Parietal lobe (tissue), 2 donors: Measurements from ENCODE around the gene CFAP90.

- RAMPAGE, long total RNA: no peak
Observed at GRCh38 chr5:5025579-5026103, 114.5 kb upstream of the ADAMTS16 start.

GRCh38 chr5:5271805-5272230, 131.7 kb downstream of the ADAMTS16 start:
- RAMPAGE, long total RNA: no peak

DNA sequence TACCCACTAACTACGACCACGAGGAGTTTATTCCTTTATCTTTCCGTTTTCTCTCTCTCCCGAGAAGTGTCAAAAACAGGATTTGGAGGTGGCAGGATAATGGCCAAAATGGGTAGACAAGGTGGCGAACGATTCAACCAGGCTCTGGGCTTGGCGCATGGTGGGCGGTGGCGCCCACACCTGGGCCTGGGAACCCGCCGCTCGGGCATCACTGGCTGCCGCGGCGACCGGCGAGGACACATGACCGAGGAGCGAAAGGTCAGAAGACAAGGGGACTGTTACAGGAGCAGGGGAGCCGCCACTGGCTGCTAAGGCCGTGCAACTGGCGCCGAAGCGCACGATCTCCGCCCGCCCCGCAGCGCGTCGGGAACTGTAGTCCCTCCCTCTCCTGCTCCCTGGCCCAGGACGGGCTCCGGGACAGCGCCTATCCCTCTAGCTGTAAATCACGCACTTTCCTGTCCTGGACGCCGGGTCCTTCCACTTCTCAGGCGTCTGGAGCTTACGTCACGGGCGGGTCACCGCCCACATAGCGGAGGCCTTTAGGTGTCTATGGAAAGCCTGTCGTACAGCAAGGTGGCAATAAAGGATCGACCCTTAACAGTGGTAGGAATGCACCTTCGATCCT, 477 bp upstream of the ICE1 start:
- RAMPAGE, long total RNA: no peak

DNA sequence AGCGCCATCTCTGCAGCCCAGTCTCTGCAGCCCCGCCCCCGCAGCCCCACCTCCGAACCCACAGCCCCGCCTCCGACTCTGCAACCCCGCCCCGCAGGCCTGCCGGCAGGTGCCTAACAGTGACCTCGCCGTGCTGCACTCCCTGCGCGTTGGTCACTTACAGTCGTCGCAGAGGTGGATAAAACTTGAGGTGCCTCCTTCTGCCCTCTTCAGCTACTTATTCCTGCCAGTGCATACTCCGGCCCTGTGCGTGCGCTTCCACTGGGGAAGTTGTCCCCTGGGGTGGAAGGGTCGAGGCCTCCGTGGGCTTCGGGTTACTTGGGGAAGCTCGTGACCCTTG, 72.3 kb downstream of the ICE1 start:
- RAMPAGE, long total RNA: no peak

DNA sequence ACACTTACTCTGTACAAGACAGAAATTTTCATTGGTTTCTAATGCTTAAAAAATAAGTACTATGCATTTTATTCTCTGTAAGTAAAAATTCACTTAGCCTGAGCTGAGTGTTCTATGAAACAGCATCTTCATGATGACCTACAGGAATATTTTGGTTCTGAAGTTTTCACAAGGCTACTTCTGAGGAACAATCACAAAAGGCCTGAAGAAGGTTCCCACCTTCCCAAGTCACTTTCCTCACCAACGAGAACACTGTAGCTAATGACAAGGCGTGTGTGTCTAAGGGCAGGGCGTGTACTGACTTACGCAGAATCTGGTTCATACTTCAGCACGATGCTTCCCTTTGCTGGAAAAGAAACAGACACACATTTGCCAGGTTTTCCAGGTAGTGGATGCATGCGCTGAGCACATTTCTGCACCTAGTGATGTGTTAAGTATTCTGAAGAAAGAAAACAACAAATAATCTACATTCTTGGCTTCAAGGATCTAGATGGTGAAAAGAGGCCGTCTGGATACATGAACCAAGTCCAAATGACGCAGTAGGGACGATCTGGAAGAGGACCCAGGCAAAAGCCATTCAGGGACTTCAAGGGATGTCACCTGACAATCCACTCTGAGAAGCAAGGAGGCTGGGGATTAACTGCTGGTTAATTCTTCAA, 30.6 kb downstream of the NSUN2 start:
- RAMPAGE, long total RNA: no peak

DNA sequence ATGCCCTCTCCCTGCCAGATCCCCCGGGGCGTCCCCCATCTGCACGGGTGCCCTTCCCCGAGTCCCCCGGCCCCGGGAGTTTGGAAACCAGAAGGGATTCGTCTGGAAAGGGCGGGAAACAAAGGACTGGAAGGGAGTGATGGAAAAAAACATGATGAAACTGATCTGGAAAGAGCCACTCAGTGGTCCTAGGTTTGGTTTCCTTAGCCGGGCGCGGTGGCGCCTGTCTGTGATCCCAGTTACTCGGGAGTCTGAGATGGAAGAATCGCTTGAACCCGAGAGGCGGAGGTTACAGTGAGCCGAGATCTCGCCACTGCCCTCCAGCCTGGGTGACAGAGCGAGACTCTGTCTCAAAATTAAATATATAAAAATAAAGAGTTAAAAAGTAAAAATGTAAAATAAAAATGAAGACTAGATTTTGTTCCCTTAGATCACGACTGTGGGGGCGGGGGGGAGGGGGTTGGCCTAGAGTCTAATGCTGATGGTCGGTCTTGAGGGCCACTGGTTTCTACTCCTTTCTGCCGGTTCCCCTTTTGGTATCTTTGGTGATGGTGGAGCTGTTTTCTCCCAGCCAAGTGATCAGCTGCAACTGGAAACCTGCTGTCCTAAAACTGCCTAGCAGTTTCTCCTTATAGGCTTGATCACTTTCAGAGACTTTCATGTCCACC, 869 bp downstream of the SRD5A1 start:
- RAMPAGE, long total RNA: no peak

DNA sequence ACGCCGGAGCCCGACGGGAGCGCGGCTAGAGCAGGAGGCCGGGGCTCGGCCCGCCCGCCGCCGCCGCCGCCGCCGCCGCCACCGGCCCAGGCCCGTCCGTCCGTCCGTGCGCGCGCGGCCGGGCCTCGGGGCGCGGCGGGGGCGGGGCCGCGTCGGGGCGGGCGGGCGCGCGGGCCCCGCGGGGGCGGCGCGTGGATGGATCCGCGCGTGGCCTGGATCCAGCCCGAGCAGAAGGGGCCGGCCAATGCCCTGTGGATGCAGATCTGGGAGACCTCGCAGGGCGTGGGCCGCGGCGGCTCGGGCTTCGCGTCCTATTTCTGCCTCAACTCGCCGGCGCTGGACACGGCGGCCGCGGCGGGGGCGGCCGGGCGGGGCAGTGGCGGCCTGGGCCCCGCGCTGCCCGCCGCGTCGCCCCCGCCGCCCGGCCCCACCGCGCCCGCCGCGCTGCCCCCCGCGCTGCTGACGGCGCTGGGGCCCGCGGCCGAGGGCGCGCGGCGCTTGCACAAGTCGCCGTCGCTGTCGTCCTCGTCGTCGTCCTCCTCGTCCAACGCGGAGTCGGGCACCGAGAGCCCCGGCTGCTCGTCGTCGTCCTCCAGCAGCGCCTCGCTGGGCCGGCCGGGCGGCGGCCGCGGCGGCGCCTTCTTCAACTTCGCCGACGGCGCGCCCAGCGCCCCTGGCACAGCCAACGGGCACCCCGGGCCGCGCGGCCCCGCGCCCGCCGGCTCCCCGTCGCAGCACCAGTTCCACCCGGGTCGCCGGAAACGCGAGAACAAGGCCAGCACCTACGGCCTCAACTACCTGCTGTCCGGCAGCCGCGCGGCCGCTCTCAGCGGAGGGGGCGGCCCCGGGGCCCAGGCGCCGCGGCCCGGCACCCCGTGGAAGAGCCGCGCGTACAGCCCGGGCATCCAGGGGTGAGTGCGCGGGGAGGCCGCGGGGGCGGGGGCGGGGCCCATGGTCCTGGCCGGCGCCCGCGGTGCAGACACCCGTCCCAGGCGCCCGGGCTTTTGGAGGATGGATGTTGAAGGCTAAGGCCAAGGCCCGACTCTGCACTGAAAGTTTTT, 887 bp downstream of the TENT4A start:
- RAMPAGE, long total RNA: no peak

DNA sequence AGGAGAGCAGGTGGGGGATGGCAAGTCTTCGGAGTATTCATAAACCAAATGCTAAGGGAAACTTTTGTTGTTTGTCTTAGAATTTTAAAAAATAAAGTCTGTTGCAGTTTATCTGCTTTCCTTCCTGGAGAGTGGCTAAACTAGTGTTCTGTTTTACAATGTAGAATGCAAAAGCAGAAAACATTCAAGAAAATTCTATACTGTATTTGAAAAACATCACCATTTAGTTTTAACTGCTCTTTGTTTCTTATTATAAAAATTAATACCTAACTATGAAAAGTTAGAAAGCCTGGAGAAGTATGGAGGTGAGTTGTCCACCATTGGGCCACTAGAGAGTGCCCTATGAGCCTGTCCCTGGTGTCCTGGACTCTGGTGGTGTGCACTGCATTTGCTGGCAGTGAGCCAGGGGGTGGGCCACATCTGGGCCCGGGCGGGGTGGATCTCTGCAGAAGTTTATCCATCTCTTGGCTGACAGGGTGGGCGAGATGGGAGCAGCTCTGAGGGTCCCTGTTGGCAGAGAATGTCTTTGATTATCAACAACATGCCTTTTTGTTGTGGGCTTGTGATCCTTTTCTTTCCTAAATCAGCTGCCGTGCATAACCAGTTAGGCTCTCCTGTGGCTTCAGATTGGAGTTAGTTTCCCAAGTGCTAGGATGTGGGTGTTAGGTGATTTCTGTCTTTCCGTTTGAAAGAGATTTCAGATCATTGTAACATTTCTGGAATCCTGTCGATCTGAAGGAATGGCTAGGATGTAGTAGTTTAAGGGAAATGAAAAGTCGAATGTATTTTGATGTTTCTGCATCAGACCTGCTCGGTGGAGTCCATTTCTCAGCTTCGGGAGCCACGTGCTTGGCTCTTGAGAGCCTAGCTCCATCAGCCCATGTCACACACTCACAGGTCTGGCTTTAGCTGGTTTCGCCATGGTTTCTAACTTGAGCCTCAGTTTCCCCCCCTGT, 8.3 kb downstream of the TENT4A start:
- RAMPAGE, long total RNA: no peak

GRCh38 chr5:6749075-6749745, 36.0 kb downstream of the TENT4A start:
- RAMPAGE, long total RNA: no peak

- RAMPAGE, long total RNA: no peak
Observed at GRCh38 chr5:7850651-7851400, at the start of gene CFAP90. CFAP90 (minus strand) TSS chr5:7851133.

- RAMPAGE, long total RNA: no peak
Observed at GRCh38 chr5:8457293-8457861, 588.4 kb downstream of the MTRR start.

- RAMPAGE, long total RNA: no peak
Observed at GRCh38 chr5:9337977-9338381, 207.9 kb downstream of the SEMA5A start.

GRCh38 chr5:9515106-9515318, 30.9 kb downstream of the SEMA5A start:
- RAMPAGE, long total RNA: no peak

GRCh38 chr5:10246734-10247254, 2.9 kb downstream of the ATPSCKMT start:
- RAMPAGE, long total RNA: no peak

DNA sequence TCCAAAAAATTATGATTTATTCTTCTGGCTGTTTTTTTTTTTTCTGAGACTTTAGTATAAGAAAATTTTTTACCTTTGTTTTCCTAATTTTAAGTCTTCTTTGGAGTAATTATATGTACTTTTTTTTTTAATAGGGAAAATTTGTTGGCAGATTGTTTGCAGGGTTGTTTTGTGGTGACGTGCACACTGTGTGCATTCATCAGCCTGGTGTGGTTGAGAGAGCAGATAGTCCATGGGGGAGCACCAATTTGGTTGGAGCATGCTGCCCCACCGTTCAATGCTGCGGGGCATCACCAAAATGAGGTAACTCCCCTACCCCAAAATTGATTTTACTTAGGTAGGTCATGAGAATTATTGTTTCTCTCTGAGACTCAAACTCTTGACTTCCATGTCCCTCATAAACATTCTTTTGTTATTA, 36.7 kb downstream of the MARCHF6 start:
- RAMPAGE, long total RNA: no peak

DNA sequence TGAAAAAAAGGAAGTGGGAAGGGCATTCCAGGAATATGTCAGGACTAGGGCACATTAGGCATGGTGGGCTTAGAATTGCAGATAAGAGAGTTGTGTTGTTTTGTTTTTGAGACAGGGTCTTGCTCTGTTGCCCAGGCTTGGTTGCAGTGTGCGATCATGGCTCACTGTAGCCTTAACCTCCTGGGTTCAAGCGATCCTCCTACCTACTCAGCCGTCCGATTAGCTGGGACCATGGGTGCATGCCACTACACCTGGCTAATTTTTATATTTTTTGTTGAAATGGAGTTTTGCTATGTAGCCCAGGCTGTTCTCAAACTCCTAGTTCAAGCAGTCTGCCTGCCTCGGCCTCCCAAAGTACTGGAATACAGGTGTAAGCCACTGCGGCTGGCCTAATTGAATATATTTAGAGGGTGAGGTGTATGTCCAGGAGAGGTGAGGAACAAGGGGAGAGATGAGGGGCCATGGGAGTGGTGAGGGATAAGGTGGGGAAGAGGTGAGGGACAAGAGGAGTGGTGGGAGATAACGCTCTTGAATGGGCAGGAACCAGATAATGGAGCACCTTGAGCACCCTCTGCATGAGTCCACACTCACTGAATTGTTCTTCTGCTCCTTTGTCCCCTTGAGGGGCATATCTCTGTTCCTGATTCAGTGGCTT, 29.1 kb upstream of the ROPN1L start:
- RAMPAGE, long total RNA: no peak

DNA sequence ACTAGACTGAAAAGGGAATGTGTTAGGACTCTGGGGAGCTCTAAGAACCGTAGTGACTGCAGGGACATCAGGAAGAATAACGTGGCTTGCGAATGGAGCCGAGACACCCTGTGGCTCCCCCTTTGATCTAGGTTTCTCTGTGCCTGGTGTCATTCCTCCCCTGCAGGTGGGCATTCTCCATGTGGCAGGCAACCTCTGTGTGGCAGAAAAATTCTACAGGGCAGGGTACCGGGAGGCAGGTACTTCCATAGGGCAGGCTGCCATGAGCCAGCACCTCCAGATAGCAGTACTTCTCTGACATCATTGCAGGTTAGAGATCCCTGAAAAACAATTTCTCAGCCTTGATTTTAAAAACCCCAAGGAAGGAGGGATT, 43.1 kb downstream of the ROPN1L start:
- RAMPAGE, long total RNA: no peak

DNA sequence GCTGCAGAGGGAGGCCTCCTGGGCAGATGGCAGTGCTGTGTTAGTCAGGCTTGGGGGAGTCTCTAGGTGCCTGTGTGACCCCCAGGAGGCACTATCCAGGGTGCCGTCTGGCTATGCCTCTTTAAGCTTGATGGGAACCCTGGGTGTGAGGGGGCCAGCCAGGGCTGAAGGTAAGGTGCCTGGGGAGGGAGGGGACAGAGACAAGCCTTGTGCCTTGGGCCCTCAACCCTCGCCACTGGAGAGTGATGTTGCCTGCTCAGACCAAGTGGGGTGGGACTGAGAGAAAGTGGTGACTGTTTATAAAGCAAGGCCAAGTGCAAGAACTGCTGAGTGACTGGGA, 11.2 kb upstream of the ANKRD33B start:
- RAMPAGE, long total RNA: no peak

DNA sequence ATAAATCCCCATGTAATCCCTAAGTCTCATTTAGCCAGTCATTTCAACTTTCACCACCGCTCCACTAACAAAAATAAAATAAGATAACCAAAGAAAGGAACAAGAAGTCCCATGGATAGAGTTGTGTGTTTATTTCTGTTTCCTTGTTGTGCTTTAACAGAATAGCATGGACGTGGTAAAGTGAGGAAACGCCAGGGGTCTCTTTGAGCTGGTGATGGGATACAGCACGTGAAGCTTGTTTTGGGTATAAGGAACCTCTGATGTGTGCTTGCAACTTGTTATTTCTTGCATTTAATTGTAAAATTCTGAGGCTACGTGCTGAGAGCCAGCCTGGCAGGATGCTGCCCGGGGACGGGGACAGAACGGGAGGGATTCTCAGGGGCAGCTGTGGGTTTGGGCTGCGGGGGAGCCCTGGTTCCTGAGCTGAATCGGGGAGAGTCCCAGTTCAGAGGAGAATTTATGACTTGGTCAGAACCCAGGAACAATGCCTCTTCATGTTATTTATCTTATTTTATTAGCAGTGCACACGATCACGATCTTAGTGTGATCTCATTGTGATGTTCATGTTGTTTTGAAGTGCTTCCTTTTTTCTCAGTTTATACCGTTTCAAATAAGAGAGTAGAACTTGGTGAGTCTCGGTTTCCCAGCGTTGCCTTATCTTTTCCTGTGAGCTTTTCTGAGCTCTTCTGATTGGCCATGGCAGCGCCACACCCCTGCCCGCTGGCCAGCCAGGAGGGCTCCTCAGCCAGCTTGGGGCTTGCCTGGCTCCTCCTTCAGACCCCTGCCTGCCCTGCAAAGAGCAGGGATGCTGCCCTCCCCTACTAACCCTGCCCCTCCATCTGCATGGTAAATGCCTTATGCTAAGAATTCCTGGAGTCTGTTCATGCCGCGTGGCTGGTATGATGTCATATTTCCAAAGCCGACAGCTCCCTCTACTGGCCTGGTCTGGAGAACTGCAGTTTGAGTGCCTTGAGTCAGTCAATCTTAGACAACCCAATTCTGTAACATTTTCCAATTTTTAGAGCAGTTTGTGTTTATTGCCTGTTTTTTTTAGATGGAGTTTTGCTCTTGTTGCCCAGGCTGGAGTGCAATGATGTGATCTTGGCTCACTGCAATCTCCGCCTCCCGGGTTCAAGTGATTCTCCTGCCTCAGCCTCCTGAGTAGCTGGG, 63.7 kb downstream of the ANKRD33B start:
- RAMPAGE, long total RNA: no peak

DNA sequence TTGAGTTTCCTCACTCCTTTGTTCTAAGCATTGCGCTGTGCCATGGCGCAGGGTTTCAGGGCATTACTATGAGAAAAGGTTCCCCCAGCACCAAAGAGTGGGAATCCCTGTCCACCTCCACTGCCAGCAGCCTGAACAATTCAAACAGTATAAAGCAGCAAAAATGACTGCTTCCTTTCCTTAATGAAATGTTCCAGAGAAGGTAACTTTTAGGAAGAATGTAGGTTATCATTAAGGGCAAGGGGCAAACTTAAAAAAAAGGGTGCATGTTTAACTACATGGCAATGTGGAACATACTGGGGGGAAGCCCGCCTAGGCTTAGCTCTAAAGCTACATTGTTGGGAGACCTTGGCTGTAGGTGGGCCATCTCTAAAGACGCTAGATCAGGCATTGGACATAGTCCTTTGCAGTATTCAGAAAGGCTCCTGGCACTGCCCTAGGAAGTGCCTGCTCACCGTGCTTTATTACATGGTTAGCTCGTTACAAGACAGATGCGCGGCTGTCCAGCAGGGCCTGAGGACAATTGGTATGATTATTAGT, 64.2 kb downstream of the DAP start:
- RAMPAGE, long total RNA: no peak